Gastrocnemius medialis (tissue), 3 donors: ENCODE measurements around the gene G2E3.

GRCh38 chr14:24458592-24458911 is 16.0 kb upstream of the SDR39U1 start:
- PRO-cap, result no peak
- RAMPAGE, long total RNA, 3 experiments, result no peak in any of the 3 experiments

DNA sequence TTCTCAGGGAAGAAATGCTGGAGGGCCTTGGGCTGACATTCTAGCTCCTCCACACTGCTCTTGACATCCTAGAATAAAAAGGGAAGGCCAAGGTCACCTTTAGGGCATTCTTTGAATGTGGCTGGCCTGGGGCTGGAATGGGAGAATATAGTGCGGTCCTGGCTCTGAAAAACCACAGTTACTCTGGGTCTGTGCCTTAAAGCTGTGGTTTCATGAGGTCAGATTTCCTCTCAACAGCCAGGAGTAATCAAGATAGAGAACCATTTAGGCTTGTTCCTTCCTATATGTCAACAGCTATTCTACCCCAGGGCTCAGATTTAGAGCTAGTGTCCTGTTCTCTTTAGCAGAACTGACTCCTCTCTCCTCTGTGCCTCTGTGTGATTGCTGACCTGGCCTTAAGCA is 24.2 kb downstream of the CMA1 start:
- PRO-cap, result no peak
- RAMPAGE, long total RNA, 3 experiments, result no peak in any of the 3 experiments

GRCh38 chr14:24607098-24607509 is 2.4 kb downstream of the GZMH start:
- PRO-cap, result no peak
- RAMPAGE, long total RNA, 3 experiments, result no peak in any of the 3 experiments

- PRO-cap, result no peak
- RAMPAGE, long total RNA, 3 experiments, result no peak in any of the 3 experiments
Measured at GRCh38 chr14:24633222-24633661, 748 bp downstream of the GZMB start.

DNA sequence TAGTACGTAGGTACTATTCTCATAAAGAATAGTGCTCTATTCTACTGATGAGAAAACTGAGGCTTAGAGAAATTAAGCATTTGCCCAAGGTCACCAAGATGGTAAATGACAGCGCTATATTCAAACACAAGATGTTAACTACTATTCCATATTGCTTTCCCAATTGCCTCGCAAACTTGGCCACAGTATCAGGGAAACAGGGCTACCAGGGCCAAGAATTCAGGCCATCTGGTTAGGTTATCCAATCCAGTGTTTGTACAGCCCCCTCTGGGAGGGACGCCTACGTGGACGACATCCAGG is 183.0 kb upstream of the GZMB start:
- PRO-cap, result no peak
- RAMPAGE, long total RNA, 3 experiments, result no peak in any of the 3 experiments

DNA sequence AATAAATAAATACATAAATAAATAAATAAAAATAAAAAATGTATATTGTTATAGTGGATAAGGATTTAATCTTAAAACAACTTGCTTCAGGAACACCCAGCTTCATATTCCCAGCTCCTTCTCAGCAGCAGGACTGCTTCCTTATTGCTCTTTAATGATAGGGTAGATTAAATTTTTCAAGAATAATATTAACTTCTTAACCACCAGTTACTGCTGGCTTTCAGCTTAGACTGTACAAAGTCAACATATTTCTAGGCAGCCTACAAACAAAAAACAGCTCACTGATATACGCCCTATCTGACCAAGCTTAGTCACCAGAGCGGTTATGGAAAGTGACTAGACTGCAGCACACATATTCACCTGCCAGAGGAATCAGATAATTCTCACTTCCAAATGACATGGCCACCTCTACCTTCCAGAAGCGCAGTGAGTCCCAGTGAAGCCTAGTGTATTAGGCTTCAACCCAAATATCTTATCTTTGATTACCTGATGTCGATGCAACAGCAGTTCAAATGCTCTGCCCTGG is 8.6 kb downstream of the STXBP6 start:
- PRO-cap, result no peak
- RAMPAGE, long total RNA, 3 experiments, result no peak in any of the 3 experiments

GRCh38 chr14:26597105-26597965 is 498 bp downstream of the NOVA1 start:
- PRO-cap, result unidirectional peak, plus-strand start at chr14:26597275; unidirectional peak, plus-strand start at chr14:26597384
- RAMPAGE, long total RNA, 3 experiments, result start-site peak on the minus strand in 2 of 3 experiments, at chr14:26597305-26597480 at its widest, 9 to 20 reads per replicate

DNA sequence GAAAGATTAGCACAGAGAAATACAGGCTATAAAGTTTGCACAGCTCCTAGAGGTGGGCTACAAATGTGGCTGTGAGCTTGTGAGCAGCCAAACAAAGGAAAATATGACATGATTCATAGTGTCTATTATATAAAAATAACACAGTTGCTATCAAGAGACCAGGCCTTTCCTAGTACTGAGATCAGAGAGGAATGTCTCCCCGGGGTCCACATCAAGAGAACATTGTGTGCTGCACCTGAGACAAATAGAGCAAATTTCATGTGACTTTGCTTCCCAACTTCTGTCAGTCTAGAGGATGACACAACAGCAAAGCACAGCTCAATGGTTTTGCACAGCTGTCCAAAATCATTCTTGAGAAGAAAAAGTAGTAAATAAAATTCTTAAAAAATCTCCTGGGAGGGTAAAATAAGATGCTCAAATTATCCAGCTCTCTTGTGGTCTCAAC is 297.5 kb upstream of the PRKD1 start:
- PRO-cap, result bidirectional peak, plus-strand start at position 286 of the sequence, minus-strand start at position 73 of the sequence
- RAMPAGE, long total RNA, 3 experiments, result no peak in any of the 3 experiments

DNA sequence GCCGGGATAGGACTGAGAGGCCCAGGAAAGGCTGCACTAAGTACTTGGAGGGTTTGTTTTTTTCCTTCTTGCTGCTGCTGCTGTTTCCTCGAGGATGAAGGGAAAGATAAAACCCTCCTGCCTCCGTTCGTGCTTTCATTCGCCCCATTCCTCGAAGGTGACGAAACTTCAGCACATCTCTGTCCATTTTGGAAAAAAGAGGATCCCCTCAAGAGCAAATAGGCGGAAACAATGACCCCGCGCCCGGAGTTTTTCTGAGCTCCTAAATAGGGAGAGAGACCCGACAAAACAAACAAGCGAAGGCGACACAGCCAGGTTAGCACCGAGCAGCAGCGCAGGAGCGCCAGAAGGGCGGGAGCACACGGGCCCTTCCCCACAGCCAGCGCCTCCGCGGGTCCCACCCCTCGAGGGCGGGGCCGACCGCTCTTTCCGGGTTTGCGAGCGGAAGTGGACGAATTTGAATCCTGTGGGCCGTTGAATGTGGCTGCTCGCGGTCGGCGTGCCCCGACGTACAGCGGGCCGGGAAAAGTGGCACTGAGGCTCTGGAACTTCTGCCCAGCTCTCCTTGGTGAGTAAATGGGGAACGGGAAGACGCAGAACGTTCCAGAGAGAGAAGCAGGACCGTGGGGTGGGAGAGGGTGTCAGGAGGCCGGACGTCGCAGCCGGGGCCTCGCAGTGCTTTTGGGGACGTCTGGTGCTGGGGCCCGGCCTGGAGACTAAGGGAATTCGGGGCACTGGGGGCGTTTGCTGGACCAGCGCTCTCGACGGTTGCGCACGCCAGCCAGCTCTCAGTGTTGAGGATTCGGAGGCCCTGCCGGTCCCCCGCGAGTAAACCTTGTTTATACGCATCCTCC is at the start of gene G2E3:
TSS of gene G2E3 (plus strand) at position 454 of the 854 bp plus-strand sequence.
- PRO-cap, result bidirectional peak, plus-strand start at position 454 of the sequence, minus-strand start at position 345 of the sequence
- RAMPAGE, long total RNA, 3 experiments, result start-site peak on the plus strand in 3 of 3 experiments, centred at positions 437 to 454 of the sequence, 31 to 54 reads per replicate

DNA sequence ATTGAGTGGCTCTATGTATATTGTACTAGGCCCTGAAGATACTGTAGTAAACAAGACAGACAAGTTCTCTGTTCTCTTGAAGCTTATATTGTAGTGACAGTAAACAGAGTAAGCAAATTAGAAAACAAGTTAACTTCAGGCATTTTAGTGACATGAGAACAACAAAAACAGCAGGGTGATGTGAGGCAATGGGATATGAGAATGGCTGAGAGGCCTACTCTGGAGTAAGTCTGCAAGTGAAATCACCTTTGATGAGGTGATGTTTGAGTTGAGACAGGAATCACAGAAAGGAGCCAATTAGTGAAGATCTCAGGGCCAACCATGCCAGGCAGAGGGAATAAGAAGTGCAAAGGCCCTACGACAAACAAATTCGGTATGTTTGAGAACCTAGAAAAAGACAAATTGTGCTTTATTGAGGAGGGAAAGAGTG is 54.2 kb downstream of the SCFD1 start:
- PRO-cap, result no peak
- RAMPAGE, long total RNA, 3 experiments, result no peak in any of the 3 experiments

DNA sequence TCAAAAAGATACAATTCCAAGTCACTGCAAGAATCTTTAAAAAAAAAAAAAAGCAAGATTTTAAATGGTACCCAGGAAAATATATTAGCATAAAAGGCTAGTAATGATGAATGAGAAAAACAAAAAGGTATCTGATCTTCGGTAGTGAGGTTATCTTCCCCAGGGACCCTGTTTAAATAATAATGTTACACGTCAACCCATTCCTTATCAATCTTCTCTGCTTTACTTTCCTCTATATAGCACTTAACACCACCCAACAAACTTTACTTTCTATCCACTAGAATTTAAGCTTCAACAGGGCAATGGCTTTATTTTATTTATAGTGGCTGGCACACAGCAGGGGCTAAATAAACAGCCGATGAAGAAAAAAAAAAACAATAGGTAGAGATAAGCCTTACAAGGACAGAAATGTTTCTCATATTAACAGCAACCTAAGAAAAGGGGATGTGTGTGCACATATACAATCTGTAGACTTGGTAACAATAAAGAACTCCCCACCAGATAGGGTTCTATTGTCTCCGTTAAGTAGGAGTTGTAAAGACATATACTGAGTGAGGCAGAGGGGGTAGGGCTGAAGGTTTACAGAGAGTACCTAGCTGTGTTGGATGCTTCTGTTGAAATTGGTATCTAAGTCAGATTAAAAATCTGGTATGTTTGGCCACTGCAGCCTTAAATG is 24.8 kb upstream of the AP4S1 start:
- PRO-cap, result no peak
- RAMPAGE, long total RNA, 3 experiments, result no peak in any of the 3 experiments

- PRO-cap, result no peak
- RAMPAGE, long total RNA, 3 experiments, result no peak in any of the 3 experiments
Measured at GRCh38 chr14:31021539-31022009, 3.9 kb upstream of the AP4S1 start.

DNA sequence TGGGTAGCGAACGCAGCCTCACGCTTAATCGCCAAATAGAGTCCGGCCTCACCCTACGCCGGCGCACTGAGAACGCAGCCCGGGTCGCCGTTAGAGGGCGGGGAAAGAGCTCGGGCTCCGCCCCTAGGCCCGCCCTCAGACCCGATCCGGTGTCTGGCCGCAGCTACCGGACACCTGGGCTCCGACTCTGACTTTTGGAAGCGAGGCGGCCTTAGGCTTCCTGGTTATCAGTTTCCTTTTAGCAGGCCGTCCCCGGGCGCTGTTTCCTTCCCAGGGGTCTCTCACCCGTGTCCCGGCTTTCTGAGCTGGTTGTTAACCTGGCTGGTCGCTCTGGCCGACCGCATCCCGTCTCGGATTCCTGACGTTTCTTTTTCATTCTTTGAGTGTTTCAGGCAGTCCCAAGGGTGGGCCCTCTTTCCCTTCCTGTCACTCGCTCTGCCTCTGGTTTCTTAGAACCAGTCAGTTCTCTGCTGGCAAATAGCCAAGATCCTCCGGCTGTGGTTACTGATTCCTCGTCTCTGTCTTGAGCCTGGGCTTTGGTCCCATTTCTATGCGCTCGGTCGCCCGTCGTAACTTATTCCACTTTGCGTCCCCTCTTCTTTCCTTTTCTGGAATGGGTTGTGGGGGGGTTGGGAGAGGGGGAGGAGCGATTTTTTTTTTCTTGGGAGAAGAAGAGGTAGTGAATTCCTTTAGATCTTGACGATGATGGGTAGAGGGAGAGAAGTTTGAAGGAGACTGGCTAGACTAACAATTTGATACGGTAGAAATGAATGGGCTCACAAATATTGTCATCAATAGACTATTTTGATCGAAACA is 516 bp upstream of the STRN3 start:
- PRO-cap, result bidirectional peak, plus-strand start at position 135 of the sequence, minus-strand start outside the sequence; bidirectional peak, plus-strand start at position 527 of the sequence, minus-strand start at position 581 of the sequence
- RAMPAGE, long total RNA, 3 experiments, result no peak in any of the 3 experiments

GRCh38 chr14:31133147-31133901 is 74.3 kb downstream of the HECTD1 start:
- PRO-cap, result no peak
- RAMPAGE, long total RNA, 3 experiments, result no peak in any of the 3 experiments

- PRO-cap, result no peak
- RAMPAGE, long total RNA, 3 experiments, result start-site peak on the minus strand in 1 of 3 experiments, at chr14:31134872-31135000 at its widest, 168 reads per replicate
Measured at GRCh38 chr14:31134715-31135240, 72.8 kb downstream of the HECTD1 start.

- PRO-cap, result no peak
- RAMPAGE, long total RNA, 3 experiments, result no peak in any of the 3 experiments
Measured at GRCh38 chr14:31171713-31172330, 35.8 kb downstream of the HECTD1 start.

- PRO-cap, result no peak
- RAMPAGE, long total RNA, 3 experiments, result no peak in any of the 3 experiments
Measured at GRCh38 chr14:31173013-31173949, 34.3 kb downstream of the HECTD1 start.

DNA sequence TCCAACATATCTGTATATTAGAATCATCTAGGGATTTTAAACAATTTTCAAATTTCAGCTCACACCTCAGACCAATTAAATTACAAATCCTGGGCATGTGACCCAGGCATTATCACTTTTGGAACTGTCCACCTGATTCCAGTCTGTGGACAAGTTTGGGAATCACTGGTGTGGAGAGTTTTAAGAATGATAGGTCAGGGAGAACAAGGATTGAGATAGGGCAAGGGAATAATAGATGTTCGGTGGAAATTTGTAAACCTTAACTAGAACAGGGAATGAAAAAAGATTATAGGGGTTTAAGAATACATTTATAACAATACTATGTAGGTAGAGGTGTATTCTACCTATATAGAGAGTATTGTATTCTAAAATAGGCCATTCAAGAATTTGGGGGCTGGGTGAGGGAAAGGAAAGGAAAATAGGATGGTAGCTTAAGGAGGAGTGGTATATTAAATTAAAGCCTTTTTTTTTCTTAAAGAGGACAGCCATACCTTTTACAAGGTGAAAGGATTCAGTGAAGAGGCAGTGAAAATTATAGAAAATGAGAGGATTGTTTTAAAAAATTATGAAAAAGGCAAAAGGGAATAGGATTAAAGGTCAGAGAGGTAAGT is 123.9 kb downstream of the NUBPL start:
- PRO-cap, result no peak
- RAMPAGE, long total RNA, 3 experiments, result no peak in any of the 3 experiments

DNA sequence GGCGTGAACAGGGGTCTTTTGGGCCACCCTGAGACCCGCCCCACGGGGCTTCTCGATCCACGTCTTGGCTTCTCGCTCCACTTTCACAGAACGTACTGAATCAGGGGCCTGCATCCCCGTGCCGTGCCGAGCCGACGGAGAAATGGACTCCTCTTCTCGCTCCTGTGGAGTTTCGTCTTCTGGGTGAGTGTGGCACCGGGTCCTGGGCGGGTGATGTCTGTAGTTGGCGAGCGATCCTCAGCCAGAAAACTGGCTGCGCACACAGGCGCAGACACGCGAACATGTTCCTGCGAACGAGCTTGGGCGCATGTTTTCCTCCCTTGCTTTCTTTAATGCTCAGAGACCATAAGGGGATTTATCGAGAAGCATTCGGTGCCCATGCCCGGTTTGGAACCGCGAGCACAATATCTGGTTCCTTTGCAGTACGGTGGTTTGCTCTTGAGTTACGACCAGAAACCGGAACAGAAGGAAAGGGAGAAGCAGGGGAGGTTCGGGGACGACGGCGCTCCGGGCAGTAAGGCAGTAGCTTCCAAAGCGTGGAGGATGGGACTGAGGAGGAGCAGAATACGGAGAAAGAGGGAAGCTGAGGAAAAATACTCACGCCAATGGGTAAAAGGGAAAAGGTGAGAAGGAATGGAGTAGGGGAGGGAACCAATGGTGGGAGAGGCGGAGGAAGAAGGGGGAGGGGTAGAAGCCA is 921 bp upstream of the ARHGAP5 start:
- PRO-cap, result bidirectional peak, plus-strand start at position 88 of the sequence, minus-strand start at position 94 of the sequence; bidirectional peak, plus-strand start at position 244 of the sequence, minus-strand start at position 286 of the sequence; bidirectional peak, plus-strand start outside the sequence, minus-strand start at position 551 of the sequence
- RAMPAGE, long total RNA, 3 experiments, result start-site peak on the plus strand in 1 of 3 experiments, centred at position 257 of the sequence, 20 reads per replicate

GRCh38 chr14:32107321-32108493 is 30.6 kb downstream of the ARHGAP5 start:
- PRO-cap, result no peak
- RAMPAGE, long total RNA, 3 experiments, result no peak in any of the 3 experiments